UCH-1 (cell line): Measurements from ENCODE around the genes ARSH, ANOS1 and SHROOM2.

DNA sequence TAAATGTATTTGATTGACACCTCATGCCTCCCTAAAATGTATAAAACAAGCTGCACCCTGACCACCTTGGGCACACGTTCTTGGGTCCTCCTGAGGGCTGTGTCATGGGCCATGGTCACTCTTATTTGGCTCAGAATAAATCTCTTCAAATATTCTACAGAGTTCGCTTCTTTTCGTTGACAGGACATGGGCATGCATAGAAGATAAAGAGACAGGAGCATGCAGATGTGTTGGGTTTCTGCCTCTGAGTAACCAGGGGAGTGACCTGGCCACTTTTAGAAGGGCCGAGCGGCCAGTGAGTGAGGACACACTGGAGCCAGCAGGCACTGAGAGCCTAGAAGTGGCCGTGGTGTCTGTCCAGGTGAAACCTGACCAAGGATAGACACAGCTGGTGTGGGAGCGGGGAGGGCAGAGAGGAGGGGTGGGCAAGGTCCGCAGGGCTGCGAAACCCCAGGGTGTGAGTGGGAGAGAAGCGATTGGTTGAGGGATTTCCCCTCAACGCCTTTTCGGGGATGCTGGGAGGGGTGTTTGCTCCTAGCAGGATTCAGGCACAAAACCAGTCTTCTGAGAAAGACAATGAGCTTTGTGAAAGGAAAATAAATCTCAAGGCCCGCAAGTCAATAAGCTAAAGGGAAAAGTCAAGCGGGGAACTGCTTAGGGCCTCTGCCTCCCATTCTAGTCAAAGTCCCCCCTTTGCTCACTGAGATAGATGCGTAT is 1.9 kb downstream of the ARSL start:
- RRBS: no CpG with 5 or more reads among the region's 15 CpGs

DNA sequence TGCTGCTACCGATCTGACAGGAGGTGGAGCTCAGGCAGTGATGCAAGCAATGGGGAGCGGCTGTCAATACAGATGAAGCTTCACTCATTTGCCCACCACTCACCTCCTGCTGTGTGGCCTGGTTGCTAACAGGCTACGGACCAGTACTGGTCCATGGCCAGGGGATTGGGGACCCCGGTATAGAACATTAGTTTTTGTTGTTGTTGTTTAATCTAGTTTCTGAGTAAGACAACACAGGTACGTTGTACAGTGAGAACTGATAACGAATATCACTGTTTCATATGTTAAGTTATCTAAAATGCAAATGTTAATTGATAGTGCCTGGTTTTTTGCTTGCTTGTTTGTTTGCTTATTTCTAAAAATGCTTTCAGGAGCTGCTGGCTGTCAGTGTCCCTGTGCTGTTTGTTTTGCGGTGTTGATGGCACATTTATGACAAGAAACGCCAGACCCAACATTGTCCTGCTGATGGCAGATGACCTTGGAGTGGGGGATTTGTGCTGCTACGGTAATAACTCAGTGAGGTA is at the start of gene ARSH:
Gene ARSH (plus strand): TSS at position 363 of the 524 bp plus-strand sequence.
- RRBS: no CpG with 5 or more reads among the region's 9 CpGs

GRCh38 chrX:3320879-3321750 is 25.3 kb downstream of the MXRA5 start:
- RRBS: no CpG with 5 or more reads among the region's 8 CpGs

DNA sequence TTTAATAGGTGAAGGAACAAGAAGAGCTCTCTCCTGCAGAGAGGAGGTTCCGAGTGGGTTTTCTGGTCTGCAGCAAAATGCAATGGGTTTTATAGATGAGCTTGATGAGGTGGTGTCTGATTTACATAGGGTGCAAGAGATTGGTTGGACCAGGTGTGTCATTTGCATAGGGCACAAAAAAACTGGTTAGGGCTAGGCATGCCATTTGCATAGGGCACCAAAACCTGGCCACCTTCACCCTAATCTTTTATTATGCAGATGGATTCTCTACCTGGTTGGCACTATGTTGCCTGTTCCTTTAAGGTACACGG is 94.4 kb upstream of the PRKX start:
- RRBS: no CpG with 5 or more reads among the region's 2 CpGs

DNA sequence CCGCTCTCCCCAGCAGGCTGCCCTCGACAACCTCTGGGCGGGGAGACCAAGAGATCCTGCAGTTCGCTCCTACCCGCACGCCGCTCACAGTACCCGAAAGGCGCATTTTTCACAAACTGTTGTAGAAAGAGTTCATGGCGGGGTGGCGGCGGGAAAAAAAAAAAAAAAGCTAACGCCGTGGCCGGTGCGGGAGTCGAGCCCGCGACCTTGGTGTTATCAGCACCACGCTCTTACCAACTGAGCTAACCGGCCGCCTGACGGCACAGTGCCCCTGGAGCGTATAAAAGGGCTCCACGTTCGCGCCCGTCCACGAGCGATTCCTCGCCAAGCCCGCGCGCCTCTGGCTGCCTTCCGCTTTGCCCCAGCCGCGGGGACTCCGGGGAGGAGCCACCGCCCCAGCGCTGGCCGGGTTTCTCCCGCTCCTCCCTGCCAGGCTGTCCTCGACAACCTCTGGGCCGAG is 124.8 kb upstream of the PRKX start:
- RRBS: no CpG with 5 or more reads among the region's 44 CpGs

DNA sequence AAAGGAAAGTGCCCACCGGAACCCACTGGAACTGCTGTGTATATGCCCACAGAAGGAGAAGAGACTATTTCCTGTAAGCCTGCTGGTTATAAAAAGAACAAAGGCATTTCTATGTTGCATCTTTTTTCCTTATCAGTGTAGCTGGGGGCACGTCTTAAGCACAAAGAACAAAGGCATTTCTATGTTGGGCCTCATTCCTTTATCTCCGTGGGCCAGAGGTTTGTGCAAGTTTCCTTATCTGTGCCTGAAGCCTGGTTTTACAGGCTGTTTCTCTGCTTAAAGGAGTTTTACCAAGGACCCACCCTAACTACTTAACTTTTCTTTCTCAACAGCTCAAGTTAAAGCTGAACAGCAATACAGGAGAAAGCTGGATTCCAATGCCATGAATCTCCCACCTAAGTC is 1176.6 kb downstream of the NLGN4X start:
- RRBS: no CpG with 5 or more reads among the region's 3 CpGs

DNA sequence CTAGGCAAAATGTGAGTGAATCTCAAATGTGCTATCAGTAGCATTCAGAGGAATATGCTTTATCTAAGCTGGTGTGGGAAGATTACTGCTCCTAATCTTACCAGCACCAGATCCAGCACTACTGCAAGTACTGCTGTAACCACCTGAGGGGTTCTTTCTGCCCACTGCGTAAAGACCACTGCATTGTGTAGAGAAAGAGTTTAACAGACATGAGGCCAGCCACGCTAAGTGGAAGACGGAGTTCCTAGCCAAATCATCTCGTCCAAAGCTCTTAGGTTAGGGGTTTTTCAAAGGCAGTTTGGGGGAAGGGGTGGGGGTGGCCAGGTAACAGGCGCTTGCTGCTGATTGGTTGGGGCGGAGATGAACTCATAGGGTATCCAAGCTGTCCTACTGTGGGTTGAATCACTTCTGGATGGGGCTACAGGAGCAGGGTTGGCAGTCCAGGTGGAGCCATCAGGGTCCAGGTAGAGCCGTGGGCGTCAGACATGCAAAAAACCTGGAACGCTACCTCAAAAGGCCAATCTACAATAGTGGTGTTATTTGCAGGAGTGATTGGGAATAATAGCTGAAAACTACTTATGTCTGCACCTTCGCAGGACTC is 579.8 kb downstream of the NLGN4X start:
- RRBS: no CpG with 5 or more reads among the region's 10 CpGs

- RRBS: no CpG with 5 or more reads among the region's 2 CpGs
Observed at GRCh38 chrX:6891442-6891895, 256.0 kb upstream of the STS start.

DNA sequence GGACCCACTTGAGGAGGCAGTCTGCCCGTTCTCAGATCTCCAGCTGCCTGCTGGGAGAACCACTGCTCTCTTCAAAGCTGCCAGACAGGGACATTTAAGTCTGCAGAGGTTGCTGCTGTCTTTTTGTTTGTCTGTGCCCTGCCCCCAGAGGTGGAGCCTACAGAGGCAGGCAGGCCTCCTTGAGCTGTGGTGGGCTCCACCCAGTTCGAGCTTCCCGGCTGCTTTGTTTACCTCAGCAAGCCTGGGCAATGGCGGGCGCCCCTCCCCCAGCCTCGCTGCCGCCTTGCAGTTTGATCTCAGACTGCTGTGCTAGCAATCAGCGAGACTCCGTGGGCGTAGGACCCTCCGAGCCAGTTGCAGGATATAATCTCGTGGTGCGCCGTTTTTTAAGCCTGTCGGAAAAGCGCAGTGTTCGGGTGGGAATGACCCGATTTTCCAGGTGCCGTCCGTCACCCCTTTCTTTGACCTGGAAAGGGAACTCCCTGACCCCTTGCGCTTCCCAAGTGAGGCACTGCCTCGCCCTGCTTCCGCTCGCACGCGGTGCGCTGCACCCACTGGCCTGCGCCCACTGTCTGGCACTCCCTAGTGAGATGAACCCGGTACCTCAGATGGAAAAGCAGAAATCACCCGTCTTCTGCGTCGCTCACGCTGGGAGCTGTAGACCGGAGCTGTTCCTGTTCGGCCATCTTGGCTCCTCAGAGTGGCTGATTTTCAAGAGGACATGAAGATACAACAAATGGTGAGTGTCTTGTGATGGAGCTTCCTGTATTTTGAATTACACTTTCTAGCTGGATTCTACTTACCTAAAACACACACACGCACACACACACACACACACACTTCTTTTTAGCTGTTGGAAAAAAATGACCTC is 249.7 kb upstream of the VCX start:
- RRBS: no CpG with 5 or more reads among the region's 36 CpGs

DNA sequence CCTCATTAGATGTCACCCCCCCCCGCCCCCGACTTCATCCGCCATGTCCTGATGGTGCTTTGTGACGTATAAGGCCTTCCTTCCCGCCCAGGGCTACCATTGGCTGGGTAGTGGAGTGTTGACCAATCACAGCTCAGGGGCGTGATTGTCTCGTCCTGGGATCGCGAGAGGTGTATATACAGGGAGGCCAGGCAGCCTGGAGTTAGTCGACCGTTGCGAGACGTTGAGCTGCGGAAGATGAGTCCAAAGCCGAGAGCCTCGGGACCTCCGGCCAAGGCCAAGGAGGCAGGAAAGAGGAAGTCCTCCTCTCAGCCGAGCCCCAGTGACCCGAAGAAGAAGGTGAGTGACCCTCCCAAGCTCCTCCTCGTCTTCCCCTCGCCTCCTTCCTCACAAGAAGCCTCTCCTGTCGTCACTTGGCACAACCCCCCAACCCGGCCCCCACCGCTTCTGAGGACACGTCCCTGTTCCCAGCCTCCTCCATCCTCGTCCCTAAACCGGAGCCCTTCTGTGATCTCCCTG is 643 bp downstream of the VCX3B start:
- RRBS: no CpG with 5 or more reads among the region's 27 CpGs

GRCh38 chrX:8731588-8732718 is at the start of gene ANOS1:
Gene ANOS1 (minus strand): TSS chrX:8732137.
- RRBS: 4% methylated on average over 40 of the region's 101 CpGs

DNA sequence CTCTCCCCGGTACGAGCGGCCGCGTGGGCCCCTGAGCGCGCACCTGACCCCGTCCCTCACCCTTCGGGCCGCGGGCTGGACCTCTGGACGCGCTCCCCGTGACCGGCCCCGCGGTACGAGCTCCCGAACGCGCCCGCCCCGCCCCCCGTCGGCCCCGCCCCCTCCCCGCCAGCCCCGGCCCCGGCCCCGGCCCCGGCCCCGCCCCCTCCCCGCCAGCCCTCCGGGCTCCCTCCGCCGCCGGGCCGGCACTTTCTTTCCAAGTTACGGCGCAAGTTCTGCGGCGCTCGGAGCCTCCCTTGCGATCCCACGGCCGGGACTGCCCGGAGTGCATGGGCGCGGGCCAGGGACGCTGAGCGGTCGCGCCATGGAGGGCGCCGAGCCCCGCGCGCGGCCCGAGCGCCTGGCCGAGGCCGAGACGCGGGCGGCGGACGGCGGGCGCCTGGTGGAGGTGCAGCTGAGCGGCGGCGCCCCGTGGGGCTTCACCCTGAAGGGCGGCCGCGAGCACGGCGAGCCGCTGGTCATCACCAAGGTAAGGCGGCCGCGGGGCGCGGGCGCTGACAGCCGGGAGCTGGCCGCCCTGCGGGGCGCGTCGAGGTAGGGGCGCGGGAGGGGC is at the start of gene SHROOM2:
Gene SHROOM2 (plus strand): TSS at position 248 of the 613 bp plus-strand sequence.
- RRBS: 2% methylated on average over 27 of the region's 94 CpGs

- RRBS: no CpG with 5 or more reads among the region's 11 CpGs
Observed at GRCh38 chrX:10017647-10018398, 50.7 kb downstream of the CLDN34 start.

- RRBS: no CpG with 5 or more reads among the region's 10 CpGs
Observed at GRCh38 chrX:10048159-10048454, 80.9 kb downstream of the CLDN34 start.

DNA sequence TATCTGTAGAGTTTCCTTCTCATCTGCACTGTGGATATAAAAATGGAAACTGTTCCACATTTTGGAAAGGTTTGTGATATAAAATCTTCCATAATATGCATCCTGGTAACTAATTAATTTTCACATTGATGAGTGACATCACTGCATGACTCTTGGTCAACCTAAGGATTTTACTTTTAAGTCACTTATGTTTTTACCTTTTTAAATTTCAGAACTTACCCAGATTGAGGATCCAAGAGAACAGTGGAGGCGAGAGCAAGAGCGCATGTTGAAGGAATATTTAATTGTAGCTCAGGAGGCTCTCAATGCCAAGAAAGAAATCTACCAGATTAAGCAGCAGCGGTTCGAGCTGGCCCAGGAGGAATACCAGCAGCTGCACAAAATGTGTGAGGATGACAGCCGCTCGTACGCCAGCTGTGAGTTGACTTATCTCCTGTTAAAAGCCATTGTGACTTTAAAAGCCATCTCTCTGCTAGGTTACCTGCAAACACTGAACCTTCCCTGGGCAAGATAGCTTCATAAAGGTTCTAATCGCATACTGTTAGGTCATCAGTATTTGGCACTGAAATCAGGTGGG is 89.6 kb upstream of the CLCN4 start:
- RRBS: no CpG with 5 or more reads among the region's 8 CpGs

- RRBS: no CpG with 5 or more reads among the region's 5 CpGs
Observed at GRCh38 chrX:10099367-10099711, 57.4 kb upstream of the CLCN4 start.

- RRBS: no CpG with 5 or more reads among the region's 8 CpGs
Observed at GRCh38 chrX:10100836-10101562, 55.8 kb upstream of the CLCN4 start.

GRCh38 chrX:10133889-10134861 is 22.6 kb upstream of the CLCN4 start:
- RRBS: no CpG with 5 or more reads among the region's 22 CpGs

DNA sequence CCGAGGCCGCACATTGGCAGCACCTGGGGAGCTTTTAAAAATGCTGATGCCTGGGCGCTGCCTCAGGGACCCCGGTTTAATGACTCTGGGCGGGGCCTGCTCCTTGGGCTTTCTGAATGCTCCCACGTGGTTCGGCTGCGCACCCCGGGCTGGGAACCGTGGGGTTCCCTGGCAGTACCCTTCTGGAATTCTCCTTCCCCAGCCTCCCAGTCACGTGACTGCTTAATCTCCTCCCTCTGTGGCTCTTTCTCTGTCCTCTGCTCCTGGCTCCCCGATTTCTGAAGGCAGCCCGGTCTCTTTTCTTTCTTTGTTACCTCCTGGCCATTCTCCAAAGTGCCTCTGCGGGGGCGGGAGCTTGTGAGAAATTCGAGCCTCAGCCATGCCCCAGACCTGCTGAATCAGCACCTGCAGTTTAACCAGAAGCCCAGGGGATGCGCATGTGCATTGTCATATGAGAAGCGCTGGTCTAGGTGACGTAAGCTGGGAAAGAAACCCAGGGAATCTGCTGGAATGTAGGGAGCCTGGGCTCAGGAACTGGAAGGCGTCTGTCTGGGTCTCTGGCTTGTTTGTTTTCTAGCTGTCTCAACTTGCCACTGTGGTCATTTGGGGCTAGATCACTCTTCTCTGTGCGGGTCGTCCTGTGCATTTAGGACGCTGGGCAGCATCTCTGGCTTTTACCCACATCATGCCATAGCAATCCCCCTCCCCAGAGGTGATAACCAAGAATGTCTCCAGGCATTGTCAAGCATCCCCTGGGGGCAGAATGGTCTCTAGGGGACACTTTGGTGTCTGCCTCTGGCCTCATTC is 16.8 kb downstream of the CLCN4 start:
- RRBS: 65% methylated on average over 6 of the region's 23 CpGs

DNA sequence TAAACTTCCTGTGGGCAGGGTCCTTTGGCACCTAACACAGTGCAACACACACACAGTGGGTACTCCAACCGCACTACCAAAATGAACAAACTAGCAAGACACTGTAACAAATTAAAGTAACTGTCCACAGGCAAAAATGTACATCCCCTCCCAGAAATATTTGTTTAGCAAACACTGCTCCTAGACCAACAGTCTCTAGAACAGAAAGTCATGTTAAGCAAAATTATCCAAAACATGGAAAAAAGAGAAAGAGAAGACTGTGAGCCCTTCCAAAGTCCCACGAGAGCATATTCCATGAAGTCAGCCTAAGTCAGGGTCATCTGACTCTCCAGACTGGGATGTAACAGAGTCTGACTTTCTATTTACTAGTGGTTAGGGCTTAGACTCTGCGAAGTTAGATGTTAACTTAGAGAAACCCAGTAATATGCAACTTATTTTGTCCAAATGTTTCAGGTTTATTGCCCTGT is 102.4 kb downstream of the MID1 start:
- RRBS: no CpG with 5 or more reads among the region's 3 CpGs